ENCODE data around the genes KRTAP10-2, KRTAP10-3, KRTAP12-2, KRTAP12-1 and ITGB2.

DNA sequence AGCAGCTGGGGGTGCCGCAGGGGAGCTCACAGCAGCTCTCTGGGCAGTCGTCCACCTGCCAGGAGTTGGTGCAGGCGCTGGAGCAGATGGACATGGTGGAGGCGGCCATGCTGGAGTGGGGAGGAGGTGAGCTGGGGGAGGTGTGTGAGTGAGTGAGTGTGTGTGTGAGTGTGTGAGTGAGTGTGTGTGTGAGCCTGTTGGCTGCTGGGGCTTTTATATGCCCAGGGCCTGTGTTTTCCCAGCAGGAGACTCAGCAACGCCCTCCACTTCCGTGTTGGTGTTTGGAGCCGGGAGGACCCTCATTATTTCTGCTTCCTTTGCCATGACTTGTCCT lies at the start of gene KRTAP10-2:
Gene KRTAP10-2, minus strand, starts transcription at position 156 of the 334 bp plus-strand sequence.
- PRO-cap: no peak
- RRBS: no CpG with 5 or more reads among the region's 7 CpGs

- PRO-cap: no peak
- RRBS: no CpG with 5 or more reads among the region's 11 CpGs
Measured at GRCh38 chr21:44558583-44558969, at the start of gene KRTAP10-3. Gene KRTAP10-3, minus strand, starts transcription at chr21:44558795.

GRCh38 chr21:44592976-44593690 lies 828 bp upstream of the KRTAP10-6 start:
- PRO-cap: no peak
- RRBS: no CpG with 5 or more reads among the region's 21 CpGs

- PRO-cap: no peak
- RRBS: no CpG with 5 or more reads among the region's 16 CpGs
Measured at GRCh38 chr21:44598037-44598664, 2.2 kb upstream of the KRTAP10-7 start.

DNA sequence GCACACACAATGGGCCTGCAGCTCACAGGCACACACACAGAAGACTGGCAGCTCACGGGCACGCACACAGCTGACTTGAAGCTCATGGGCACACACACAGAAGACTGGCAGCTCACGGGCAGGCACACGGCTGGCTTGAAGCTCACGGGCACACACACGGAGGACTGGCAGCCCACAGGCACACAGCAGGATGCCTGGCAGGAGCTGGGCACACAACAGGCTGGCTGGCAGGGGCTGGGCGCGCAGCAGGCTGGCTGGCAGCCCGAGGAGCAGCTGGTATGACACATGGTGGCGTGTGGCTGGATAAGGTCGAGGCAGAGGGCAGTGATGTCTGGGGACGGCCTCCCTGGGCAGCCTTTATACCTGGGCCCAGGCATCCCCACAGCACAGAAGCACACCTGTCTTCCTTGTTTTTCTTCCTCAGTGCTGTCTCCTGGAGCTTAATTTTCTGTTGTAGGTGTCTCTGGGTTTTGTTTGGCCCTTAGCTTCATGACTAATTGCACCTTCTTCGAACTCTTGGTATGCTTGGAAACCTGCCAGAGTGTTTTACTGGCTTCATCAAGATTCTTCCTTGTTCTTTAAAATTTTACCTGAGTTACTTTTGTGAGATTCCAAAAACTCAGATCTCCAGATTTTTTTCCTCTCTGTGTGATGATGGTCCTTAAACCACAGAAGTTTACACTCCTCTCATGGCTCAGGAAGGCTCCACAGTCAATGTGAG lies at the start of gene KRTAP12-2:
Gene KRTAP12-2, minus strand, starts transcription at position 328 of the 721 bp plus-strand sequence.
- PRO-cap: no peak
- RRBS: no CpG with 5 or more reads among the region's 13 CpGs

GRCh38 chr21:44681920-44682457 lies at the start of gene KRTAP12-1:
Gene KRTAP12-1, minus strand, starts transcription at chr21:44682163.
- PRO-cap: no peak
- RRBS: no CpG with 5 or more reads among the region's 20 CpGs

DNA sequence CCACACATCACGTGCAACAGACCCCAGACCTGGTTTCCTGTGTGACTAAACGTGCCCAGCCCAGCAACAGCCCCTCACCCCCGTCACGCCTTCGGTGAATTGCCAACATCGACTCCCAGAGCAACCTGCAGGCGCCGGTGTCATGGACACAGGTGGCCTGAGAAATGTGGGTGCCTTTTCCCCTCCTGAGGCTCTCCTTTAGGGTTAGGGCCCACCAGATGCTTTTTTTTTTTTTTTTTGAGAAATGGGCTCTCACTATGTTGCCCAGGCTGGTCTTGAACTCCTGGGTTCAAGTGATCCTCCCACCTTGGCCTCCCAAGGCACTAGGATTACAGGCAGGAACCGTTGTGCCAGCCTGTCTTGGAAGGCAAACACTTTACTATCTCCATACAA lies 24.3 kb upstream of the SUMO3 start:
- PRO-cap: no peak
- RRBS: no CpG with 5 or more reads among the region's 9 CpGs

DNA sequence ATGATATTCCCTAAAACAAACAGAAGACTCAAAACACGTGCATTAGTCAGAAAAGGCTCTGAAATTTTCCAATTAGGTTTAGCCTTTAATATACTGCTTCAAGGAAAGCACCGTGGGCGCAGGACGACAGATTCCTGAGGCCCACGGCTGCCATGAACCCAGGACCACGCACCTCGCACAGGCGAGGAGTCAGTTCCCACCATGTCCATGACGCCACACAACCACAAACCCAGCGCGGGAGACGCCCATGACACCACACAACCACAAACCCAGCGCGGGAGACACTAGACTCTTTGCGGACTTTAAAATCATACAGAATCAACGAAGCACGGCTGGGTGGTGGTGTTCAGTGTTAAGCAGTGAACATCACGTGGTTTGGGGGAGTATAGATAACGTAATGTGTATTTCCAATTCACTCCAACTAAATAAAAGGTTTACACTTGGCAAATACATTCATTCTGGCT lies 19.2 kb downstream of the PTTG1IP start:
- PRO-cap: no peak
- RRBS: no CpG with 5 or more reads among the region's 19 CpGs

- PRO-cap: no peak
- RRBS: no CpG with 5 or more reads among the region's 5 CpGs
Measured at GRCh38 chr21:44880933-44881621, 7.6 kb upstream of the PTTG1IP start.

GRCh38 chr21:44892859-44893121 lies 19.3 kb upstream of the PTTG1IP start:
- PRO-cap: no peak
- RRBS: no CpG with 5 or more reads among the region's 8 CpGs

GRCh38 chr21:44894042-44894497 lies 20.6 kb upstream of the PTTG1IP start:
- PRO-cap: no peak
- RRBS: no CpG with 5 or more reads among the region's 14 CpGs

- PRO-cap: no peak
- RRBS: no CpG with 5 or more reads among the region's 21 CpGs
Measured at GRCh38 chr21:44920809-44921415, at the start of gene ITGB2. Gene ITGB2, minus strand, starts transcription at chr21:44920899.

- PRO-cap: no peak
- RRBS: 10% methylated on average over 2 of the region's 20 CpGs
Measured at GRCh38 chr21:44966614-44967161, 26.9 kb downstream of the SLX9 start.

DNA sequence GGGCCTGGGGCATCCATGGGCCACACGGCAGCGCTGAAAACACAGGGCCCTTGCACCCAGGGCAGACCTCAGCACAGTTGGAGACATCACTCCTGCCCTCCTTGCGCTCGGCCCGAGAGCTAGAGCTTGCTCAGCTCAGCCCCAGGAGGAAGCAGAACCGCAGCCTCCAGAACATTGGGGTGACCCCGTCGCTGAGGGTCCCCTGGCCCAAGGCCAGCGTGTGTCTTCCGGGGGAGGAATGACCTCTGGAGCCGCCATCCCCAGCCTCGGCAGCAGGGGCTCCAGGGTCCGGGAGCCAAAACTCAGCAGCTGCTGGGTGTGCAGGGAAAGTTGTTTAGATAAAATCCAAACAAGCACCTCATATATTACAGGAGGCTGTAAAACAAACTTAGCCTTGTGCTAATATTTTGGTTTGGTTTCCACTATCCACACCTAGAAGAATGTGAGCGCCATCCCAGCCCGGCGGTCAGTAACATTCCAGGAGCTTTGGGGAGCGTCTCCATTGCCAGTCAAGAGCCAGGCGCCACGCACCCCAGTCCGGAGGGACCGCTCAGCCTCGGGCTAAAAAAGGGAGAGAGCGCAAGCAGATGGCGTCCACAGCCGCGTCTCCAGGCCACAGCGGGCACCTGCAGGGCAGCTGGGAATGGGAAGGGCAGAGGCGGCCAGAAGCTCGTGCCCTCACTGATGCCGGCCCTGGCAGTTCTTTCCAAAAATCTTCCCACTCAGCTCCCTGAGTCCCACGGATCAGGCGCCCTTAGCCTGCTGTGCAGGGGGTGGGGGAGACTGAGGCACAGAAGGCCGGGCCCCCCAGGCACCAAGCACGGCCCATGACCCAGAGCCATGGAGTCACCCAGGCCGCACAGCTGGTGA lies 51.9 kb downstream of the SLX9 start:
- PRO-cap: no peak
- RRBS: 85% methylated on average over 11 of the region's 35 CpGs

GRCh38 chr21:45000129-45000547 lies 60.3 kb downstream of the SLX9 start:
- PRO-cap: no peak
- RRBS: 93% methylated on average over 2 of the region's 18 CpGs

DNA sequence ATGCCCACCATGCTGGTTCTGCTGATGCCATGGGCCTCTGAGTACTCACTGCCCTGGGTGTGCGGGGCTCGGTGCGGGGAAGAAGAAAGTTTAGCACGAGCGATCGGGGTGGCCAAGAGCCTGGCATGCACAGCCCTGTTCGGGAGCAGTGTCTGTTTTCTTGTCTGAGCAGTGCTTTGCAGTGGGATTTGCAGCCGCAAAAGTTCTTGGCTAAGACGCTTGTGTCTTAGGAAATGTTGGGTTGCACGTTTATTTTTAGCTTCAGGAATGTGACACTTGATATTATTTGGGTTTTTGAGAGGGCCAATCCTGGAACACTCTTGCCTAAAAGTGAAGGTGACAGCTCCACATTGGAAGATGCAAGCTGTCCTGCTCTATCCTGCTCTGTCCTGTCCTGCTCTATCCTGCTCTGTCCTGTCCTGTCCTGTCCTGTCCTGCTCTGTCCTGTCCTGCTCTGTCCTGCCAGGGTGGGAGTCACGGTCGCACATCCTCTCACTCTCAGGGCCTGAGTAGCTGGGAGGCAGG lies 40.2 kb upstream of the ADARB1 start:
- PRO-cap: no peak
- RRBS: no CpG with 5 or more reads among the region's 12 CpGs

GRCh38 chr21:45041202-45041831 lies 33.1 kb upstream of the ADARB1 start:
- PRO-cap: no peak
- RRBS: 85% methylated on average over 4 of the region's 19 CpGs

DNA sequence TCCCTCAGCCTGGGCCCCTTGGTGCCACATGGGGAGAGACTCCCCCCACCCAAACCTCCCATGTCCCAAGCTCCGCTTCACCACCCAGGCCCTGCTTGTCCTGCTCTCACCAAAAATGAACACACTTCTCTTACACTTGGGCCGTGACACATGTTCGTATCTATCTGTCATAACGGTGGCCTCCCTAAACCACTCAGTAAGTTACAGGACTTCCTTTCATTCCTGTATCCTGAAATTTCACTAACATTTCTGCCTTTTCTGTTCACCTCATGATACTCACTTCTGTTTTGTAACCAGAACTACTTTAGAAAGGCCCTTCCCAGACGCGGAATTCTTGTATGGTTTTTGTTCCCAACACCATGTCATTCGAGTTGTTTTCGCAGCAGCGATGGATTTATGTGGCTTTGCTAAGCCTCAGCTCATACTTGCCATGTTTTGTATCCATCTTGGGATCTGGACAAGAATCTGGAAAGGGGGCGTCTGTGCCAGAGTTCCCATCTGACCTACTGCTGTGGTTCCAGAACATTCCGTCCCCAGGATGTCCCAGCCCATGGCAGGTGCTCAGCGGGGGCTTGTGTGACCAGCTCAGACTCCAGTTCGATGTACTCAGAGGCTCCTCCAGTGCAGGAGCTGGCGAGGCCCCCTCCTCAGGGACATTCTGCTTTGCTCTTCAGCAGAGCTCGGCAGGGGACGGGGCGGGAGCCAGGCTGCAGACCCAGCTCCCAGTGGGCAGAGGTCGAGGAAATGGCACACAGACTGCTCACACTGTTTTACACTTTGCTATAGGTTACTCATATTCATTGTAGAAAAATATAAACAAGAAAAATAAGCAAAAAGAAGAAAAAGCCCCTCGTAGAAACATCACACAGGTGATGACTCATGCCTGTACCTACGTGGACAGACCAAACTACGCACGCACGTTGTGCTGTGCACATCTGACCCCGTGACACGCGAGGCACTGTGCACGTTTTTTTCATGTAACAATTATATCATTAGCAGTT lies 24.1 kb upstream of the ADARB1 start:
- PRO-cap: no peak
- RRBS: no CpG with 5 or more reads among the region's 27 CpGs

- PRO-cap: no peak
- RRBS: no CpG with 5 or more reads among the region's 25 CpGs
Measured at GRCh38 chr21:45051041-45052019, 23.1 kb upstream of the ADARB1 start.

DNA sequence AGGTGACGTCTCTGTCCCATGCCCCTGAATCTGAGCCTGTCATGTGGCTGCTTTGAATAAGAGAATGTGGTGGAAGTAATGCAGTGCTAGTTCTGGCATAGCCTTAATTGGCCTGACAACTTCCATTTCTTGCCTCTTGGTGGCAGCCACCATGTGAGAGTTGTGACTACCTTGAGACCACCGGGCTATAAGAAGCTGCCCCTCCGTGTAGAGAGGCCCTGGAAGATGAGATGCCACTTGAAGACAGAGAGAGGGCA lies 95.4 kb downstream of the POFUT2 start:
- PRO-cap: no peak
- RRBS: no CpG with 5 or more reads among the region's 3 CpGs

Measured in Caco-2 (cell line).